ENCODE results near the genes CNR1 and PM20D2.

DNA sequence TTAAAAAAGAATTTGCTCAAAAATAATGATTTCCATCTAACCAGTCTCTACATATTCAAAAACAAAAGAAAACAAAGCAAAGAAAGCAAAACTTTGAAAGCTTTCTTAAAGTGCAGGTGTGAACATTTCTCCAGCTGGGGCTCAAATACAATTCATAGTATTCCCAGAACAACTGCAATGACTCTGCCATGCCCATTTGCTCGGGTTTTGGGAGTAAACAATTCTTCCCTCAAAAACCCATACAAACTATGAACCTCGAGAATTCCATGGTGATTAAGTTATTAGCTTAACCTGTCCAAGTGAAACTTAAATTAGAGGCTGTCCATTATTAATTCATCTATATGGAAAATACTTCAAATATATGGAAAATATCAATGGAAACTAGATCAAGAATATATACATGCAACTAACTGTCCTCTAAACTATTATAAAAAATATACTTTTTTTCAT is 5.0 kb downstream of the CNR1 start:
- RRBS = no CpG with 5 or more reads among the region's 2 CpGs

DNA sequence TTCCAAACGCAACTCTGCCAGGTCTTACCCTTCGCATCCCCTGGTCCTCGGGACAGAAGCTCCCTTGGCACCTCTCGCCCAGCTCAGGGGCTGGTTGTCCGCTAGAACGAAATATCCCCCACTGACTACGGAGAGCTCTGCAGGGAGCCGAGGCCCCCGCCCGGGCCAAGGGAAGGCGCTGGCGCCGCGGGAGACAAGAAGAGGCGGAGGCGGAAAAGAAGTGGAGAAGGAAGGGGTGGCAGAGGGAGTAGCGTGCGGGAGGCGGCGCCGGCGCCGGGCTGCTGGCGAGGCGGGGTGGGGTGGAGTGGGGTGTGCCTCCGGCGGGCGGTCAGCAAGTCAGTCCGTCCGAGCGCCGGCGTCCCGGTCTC is 388 bp downstream of the CNR1 start:
- RRBS = 2% methylated on average over 4 of the region's 34 CpGs

DNA sequence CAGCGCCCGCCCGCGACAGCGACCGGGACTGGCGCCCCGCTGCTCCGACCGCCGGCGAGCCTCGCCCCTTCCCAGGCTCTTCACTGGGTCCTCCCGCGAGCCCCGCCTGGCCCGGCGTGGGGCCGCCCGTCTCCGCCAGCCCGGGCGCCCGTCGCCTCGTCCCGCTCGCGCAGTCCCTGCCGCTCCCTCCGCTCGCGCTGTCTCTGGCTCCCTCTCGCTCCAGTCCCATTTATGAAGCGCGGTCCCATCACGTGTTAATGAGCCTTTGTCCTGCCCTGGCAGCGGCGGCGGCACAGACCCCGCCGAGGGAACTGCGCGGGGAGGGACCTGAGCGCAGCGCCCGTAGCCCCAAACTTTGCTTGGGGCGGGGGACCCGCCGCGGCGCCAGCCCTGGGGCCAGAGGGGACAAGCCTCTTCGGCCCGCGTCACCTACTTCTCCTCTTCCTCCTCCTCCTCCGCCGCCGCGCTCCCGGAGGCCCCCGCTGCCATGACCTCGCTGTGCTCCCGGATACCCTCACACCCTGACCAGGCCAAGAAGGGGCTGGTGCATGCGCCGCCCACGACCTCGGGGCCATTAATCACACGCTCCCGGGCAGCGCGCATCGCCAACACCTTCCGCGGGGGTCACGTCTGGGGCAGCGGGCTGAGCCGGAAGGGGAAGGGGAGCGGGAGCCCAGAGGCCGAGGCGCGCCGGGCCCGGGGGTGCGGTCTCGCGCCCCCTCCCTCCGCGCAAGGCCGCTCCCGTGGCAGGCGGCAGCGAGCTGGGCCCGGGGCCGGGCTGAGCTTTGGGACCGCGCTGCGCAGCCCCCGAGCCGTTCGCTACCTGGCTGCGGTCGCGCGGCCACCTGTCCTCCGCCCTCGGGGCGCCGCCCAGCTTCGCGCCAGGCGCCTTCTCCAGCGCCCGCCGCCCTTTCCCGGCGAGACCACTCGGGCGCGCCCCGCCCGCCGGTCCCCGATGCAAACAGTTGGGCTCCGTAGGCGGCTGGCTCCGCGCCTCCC is at the start of gene CNR1:
TSS of gene CNR1 (minus strand) at position 205 of the 999 bp plus-strand sequence.
- RRBS = 2% methylated on average over 42 of the region's 127 CpGs

DNA sequence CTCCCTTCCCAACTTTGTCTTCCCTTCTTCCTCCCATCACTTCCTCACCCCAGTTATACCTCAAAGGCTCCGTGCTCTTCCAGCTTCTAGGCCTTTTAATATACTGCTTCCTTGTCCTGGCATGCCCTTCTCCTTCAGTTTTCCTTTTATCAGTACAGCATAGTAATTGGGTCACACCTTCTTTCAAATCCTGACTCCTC is 55.0 kb upstream of the PNRC1 start:
- RRBS = no CpG with 5 or more reads among the region's 1 CpG

GRCh38 chr6:89034330-89035118 is 46.0 kb upstream of the PNRC1 start:
- RRBS = no CpG with 5 or more reads among the region's 8 CpGs

DNA sequence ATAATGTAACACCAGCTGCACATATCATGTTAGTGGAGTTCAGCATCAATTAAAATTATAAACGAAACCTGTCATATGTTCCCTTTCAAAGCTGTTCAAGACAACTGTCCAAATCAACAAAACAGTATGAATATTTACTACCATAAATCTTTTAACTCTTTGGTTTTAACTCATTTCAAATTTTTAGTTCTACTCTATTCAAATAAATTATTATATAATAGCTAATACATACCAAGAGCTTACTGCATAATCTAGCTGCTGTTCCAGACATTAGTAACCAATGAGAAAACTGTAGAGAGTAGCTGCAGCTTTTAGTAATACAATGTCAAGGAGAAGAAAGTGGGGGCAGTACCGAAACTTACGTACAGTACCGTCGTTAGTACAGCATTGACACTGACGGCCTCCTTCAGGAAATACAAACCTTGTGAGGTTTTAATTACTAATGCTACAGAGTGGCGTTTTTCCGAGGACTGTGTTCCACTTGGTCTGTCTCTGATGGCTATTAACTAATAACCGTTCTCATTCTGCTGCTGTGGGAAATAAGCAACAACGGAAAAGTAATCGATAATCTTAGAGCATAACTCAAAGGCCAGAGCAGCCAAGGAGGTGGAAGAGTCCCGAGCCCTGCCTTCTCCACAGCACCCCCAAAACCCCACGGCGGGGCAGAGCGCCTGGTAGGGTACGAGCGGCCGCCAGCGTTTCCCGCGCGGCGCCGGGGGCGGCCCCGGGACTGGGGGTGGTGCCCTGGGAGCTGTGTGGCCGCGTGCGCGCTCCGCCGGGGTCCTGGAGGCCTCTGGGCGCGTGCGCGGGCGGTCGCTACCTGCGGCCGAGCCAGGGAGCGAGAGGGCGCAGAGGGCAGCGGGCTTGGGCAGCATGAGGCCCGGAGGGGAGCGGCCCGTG is at the start of gene PM20D2:
TSS of gene PM20D2 (plus strand) at position 784 of the 900 bp plus-strand sequence.
- RRBS = 1% methylated on average over 7 of the region's 46 CpGs

- RRBS = no CpG with 5 or more reads among the region's 7 CpGs
Measured at GRCh38 chr6:89314424-89315010, 582 bp downstream of the GABRR2 start.

- RRBS = no CpG with 5 or more reads among the region's 3 CpGs
Measured at GRCh38 chr6:89351613-89351999, 916 bp downstream of the UBE2J1 start.

GRCh38 chr6:89405864-89406536 is 6.1 kb downstream of the RRAGD start:
- RRBS = no CpG with 5 or more reads among the region's 12 CpGs

DNA sequence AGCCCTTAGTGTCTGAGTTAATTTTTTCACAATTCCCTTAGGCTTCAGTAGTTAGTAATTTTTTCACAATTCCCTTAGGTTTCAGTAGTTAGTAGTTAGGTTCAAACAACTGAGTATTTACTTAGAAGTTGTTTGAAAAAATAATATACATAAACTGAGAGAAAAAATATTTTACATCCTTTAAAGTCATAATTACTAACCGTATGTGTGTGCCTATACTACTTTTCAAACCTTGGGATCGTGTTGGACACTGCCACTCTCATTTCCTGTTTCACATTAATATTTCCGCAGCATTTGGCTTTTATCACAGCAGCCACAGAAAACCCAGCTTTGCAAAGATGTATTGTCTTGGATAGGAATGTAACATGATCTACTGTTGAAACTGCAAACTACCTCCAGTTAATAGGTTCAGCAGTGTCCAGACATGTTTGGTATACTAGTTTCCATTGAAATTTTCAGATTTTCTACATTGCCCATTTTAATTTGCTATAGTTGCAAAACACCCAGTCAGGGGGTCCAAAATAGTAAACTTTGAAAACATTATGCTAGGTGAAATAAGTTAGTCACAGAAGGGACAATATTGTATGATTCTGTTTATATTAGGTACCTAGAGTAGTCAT is 3.2 kb downstream of the ANKRD6 start:
- RRBS = no CpG with 5 or more reads among the region's 3 CpGs

- RRBS = no CpG with 5 or more reads among the region's 17 CpGs
Measured at GRCh38 chr6:89566695-89567487, 71.7 kb downstream of the LYRM2 start.

DNA sequence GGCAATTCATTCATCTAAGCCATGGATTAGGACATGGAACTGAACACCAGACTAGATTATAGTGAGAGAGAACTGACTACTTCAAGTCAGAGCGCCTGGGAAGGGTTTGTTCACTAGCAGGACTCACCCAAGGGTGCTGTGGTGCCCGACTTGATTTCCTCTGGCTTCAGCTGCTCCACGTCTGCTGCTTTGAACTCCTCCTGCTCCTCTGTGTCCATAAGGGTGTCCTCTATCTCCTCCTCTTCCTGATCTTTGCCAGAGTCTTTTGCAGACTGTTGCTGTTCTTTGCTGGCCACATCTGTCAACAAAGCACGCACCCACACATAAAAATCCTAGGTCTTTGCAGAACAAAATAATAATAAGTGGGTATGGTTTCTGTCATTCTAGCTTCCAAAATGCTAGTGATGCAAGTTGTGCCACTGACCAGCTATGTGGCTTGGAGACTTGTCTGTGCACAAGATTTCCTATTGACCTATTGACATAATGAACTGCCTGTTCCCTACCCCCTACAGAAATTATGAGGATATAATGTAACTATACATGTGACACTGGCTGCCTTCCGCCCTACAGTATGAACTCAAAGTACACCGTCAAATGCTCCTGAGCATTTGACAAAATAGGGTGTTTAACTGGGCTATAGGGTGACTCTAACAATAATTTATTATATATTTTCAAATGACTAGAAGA is 15.6 kb upstream of the LYRM2 start:
- RRBS = no CpG with 5 or more reads among the region's 6 CpGs

DNA sequence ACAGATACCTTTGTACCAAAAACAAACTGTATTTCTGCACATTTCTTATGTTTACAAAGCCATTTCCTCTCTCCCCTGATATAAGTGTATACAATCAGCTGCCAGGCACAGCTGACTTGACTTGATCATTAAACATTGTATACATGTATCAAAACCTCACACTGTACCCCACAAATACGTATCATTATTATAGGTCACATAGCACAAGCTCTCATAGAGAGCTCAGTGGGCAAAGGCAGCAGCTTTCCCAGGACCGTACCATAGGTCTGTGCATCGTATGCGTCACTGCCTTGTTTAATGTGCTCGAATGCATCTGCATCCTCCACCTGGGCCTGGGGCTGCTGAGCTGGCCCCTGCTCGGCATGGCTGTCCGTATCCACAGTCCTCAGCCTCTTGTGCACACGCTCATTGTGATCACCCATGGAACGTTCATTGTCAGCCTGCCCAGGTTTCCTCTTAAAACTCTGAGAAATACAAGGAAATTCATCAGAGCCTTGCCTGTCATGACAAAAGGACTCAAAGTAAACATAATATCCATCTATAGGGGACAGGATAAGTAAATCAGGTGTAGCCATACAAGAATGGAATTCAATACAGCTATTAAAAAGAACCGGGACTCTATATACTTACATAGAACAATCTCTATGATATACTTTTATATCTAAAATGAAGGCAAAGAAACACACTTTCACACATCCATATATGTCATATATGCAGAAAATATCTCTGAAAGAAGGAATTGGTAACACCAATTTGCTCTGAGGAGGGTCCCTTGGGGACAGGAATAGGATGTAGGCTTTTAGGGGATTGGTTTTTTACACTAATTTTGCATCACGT is 17.2 kb upstream of the LYRM2 start:
- RRBS = no CpG with 5 or more reads among the region's 11 CpGs

- RRBS = no CpG with 5 or more reads among the region's 5 CpGs
Measured at GRCh38 chr6:89667680-89668527, 29.4 kb upstream of the LYRM2 start.

- RRBS = no CpG with 5 or more reads among the region's 12 CpGs
Measured at GRCh38 chr6:89692276-89692850, 53.8 kb upstream of the LYRM2 start.

- RRBS = no CpG with 5 or more reads among the region's 9 CpGs
Measured at GRCh38 chr6:90079710-90080446, 185.6 kb downstream of the GJA10 start.

- RRBS = no CpG with 5 or more reads among the region's 5 CpGs
Measured at GRCh38 chr6:90139042-90139652, 157.5 kb downstream of the BACH2 start.

GRCh38 chr6:90217947-90218858 is 78.4 kb downstream of the BACH2 start:
- RRBS = no CpG with 5 or more reads among the region's 17 CpGs

- RRBS = no CpG with 5 or more reads among the region's 6 CpGs
Measured at GRCh38 chr6:90227187-90227807, 69.3 kb downstream of the BACH2 start.